M059J (cell line): ENCODE data around the genes ENOSF1, ADCYAP1, METTL4 and SMCHD1.

- RAMPAGE, long total RNA: no peak
Observed at GRCh38 chr18:254130-254600, 13.7 kb downstream of the THOC1 start.

DNA sequence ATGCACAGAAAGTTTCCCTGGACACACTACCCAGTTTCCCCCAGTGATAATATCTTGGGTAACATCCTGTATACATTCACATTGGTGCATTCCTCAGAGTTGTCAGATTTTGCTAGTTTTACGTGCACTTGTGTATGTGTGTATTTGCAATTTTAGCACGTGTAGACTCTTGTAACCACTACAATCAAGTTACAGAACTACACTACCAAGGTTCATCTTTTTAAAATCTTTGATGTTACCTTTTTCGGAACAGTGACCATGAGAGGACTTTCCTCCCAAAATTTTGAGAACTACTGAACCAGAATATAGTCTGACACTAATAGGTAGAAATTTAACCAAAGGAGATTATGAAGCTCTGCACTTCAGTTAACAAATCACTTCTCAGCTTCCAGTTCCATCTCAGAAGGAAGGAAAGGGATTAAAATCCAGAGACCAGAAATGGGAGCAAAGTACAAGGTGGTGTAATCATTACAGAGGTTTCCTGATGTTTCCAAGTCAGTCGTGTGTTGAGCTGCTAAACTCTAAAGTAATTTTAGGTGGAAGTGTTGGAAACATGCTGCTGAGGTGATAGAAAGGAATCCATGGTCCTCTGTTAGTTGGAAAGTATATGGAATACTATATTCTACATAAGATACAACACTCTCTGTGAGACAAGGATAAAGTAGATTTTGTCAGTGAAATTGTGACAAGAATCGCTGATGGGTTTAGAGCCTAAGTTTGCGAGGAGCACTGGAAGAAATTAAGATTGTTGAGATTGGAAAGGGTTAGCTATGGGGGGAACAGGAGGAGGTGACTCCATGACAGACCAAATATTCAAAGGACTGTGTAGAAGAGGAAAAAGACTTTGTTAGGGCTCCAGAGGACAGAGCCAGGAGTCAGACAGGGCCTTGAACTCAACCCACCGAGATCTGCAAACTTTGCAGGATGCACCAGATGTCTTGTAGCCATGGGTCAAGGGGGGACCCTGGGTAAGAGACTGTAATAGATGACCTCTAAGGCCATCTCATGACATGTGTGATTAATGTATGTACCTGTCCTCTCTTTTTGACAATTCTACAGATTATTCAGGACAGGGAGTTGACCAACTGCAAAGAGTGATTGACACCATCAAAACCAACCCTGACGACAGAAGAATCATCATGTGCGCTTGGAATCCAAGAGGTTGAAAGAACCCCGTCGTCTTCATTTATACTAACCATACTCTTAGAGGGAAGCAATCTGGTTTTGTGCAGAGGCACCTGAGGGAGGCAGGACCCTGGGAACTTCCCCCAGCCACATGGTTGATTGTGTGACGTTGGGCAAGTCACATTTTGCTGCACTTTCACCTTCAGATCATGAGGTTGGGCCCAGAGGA, 11.0 kb downstream of the TYMS start:
- RAMPAGE, long total RNA: no peak

DNA sequence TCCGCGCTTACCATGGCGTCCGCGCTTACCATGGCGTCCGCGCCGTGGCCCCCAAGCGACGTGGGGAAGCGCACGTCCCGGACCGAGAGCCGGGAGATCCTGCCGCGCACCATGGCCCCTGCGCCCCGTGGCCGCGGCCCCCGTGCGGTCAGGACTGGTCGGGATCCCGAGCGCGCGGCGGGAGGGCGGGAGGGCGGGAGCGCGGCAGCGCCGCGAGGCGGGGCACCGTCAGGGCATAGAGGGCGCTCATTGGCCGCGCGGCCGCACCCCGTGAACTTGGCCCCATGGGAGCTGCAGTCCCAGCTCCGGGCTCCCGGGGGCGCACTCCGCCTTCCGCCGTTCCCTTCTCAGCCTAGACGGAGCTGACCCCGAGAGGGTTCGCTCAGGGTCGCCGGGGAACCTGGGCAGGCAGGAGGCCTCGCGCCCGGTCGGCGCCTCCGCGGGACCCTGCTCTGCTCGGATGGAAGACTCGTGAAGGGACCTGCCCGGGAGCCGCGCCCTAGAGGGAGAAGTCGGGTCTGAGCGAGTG, at the start of gene ENOSF1:
TSS of gene ENOSF1 (minus strand) at position 156 of the 529 bp plus-strand sequence.
- RAMPAGE, long total RNA: no peak

GRCh38 chr18:812823-813434, 887 bp upstream of the YES1 start:
- RAMPAGE, long total RNA: no peak

DNA sequence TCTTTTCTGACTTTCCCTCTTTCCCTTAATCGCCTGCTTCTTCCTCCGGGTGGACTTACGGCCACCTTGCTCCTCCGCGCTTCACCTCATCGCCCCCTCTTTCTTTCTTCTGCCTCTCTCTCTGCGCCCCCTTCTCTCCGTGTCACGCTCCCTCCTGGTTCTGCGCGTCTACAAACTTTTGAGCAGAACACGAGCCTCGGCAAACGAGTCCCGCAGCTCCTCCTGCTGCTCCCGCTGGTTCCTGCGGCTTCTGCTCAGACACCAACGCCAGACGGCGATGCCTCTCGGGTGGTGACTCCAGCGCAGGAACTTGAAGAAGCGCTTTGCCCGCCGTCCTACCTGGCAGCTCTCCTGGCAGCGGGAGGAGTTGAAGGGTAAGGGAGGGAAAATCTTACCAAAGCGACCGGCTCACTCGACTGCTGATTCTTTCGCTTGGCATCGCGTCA, at the start of gene ADCYAP1:
TSS of gene ADCYAP1 (plus strand) at position 185 of the 446 bp plus-strand sequence.
- RAMPAGE, long total RNA: no peak

- RAMPAGE, long total RNA: no peak
Observed at GRCh38 chr18:1392560-1393515, 488.2 kb downstream of the ADCYAP1 start.

- RAMPAGE, long total RNA: no peak
Observed at GRCh38 chr18:2515823-2516742, 55.2 kb downstream of the METTL4 start.

DNA sequence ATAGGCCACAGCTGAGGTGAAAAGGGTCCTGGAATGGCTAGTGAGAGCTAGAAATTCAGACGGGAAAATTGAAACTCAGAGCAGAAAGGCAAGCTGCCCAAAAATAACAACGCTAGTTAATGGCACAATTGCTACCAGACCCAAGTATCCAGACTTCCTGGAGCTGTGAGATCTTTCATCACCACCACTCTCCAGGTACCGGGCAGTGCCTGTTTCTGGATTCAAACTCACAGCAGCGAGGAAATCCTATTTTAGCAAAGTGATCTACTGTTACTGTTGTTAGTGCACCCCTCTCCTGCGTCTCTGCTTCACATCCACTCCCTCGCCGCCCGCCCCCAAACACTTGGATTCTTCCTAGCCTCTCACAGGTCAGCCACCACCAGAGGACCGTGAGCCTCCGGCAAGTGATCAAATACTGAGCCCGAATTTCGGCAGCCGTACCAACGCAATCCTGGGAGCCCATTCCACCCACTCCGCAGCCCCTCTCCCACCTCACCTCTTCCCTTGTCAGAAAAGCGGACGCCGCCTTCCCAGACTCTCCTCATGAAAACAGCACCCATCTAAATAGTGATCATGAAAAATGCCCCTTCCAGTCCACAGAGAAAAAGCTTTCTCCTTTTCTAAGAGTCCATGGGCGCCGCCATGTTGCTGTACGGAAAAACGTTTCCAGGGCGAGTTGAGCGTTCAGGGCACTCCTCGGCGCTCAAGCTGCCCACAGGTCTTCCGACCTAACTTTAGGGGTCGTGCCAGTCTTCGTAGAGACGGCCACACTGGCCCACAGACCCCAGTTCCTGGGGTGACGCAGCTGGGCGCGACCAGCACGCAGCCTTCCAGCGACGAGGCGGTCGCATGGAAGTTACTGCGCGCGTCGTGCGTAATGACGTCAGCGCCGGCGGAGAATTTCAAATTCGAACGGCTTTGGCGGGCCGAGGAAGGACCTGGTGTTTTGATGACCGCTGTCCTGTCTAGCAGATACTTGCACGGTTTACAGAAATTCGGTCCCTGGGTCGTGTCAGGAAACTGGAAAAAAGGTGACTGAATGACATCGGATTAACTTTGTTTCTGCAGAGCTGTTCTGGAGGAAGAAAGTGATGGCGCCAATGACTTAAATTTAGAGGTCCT, at the start of gene METTL4:
TSS of gene METTL4 (minus strand) at position 853 of the 1,122 bp plus-strand sequence.
- RAMPAGE, long total RNA: no peak

DNA sequence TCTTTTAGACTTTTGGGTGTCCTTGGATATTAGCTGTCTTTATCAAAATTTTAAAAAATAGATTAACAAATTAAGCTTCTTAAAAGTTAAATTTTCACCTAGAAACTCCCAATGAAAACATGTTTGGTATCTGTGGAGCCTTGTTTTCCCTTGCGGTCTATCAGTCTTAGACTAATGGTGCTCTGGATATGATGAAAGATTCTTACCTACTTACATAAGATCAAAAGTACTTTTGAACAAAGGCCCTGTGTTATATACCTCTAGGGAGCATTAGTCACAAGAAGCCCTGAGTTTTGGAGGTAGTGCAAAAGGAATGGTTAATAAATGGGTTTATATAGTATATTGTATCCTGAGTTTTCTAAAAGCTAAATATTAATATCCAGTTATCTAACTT, 18.0 kb downstream of the NDC80 start:
- RAMPAGE, long total RNA: no peak

DNA sequence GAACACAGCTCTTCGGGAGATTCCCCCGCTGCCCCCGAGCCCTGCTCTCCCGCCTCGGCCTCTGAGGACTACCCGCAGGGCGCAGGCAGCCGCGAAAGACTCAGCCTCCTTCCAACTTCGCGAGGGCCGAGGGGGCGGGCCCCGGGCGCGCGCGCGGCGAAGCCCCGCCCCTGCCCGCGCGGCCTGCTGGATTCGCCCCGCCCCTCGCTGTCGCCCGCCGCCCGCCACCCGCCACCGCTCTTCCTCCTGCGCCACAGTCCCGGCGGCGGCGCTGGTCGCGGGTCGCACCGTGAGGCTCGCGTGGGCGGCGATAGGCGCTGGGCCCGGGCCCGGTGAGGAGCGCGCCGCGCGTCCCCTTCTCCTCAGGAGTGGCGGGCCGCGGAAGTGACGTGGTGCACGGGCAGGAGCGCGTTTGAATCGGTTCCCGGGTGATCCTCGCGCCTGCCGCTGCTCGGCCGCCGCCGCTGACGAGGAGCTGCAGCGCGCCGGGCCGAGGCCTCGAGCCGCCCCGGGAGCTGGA, at the start of gene SMCHD1:
TSS of gene SMCHD1 (plus strand) at position 254 of the 520 bp plus-strand sequence.
- RAMPAGE, long total RNA: no peak

GRCh38 chr18:2697758-2698113, 42.2 kb downstream of the SMCHD1 start:
- RAMPAGE, long total RNA: no peak

- RAMPAGE, long total RNA: no peak
Observed at GRCh38 chr18:2891247-2891777, 44.5 kb downstream of the EMILIN2 start.

DNA sequence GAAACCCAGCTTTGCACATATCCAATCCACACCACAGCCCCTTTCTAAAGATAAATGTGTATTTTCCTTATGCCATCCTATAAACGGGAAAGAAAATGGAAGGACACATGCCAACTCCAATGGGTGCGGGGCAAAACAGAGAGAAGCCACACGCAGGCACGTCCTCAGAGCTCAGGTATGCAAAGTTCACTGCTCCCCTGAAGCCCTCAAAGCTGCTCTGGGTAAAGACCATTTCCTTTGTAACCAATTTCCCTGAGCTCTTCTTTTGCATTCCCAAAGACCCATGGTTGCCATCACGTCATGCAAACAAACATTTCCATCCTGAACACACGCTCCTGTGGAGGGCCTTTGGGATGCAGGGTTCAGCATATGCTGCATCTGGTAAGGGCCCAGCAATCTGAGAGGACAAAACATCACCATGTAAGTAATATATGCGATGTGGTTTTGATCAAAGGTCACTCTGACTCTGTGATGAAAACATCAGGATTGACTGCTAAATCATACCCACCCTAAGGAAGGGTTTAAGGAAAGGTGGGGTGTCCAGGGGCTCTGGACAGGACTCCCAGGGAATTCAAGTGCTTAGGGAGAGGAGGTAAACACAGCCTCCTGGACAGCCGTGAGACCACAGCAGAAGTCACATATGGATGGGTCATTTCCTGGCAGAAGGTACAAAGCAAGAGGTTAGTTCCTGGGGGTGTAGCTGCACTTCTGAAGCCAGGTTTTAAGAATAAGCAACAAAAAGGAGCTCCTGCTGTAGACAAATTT, 69.5 kb downstream of the EMILIN2 start:
- RAMPAGE, long total RNA: no peak

GRCh38 chr18:2939143-2939873, 73.6 kb downstream of the LPIN2 start:
- RAMPAGE, long total RNA: no peak

DNA sequence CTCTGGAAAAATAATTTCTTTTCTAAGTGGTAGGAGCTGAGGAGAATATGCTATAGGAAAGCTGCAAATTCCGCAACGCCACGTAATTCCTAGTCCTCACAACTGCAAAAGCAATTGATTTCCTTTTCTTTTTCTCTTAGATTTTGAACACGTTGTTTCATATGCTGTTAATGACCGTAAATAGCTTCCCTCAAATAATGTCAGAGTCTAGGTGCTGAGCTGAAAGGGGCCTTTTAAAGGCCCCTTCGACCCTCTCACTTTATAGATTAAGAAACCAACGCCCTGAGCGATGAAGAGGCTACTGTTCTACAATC, 65.3 kb downstream of the LPIN2 start:
- RAMPAGE, long total RNA: no peak

GRCh38 chr18:3010823-3011244, 2.1 kb downstream of the LPIN2 start:
- RAMPAGE, long total RNA: no peak

GRCh38 chr18:3061569-3062473, 48.9 kb upstream of the LPIN2 start:
- RAMPAGE, long total RNA: no peak

DNA sequence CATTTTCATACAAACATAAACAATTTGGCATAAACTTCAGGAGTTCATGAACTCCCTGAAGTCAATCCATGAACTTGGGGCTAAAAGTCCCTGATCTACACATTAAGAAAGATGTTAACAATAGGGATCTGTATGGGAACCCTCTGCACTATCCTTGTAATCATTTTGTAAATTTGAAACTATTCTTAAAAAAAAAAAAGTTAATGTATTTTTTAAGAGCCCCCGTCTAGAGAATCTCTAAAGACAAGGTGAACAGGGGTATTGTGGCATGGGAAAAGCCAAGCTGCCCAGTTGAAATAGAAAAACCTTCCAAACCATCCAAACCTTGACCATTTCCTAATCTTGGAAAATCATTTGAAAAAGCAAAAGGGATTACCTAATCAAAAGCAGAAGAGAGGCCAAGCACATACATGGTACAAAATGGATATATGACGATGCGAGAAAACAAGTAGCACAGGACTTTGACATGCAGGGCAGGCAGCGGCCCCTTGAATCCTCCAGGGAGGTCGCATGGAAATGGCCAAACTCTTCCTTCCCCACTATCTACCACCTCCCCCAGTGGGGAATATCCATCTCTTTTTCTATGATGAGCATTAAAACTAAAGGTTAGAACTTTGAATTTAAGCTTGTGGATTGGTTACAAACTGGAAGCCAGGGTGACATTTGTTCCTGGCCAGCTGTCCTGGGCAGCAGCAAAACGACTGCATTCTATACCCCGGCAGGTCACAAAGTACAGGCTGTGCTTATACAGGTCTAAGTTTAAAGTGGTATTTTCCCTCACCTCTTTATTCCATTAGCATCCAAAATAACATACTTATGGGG, 24.8 kb downstream of the MYOM1 start:
- RAMPAGE, long total RNA: no peak

DNA sequence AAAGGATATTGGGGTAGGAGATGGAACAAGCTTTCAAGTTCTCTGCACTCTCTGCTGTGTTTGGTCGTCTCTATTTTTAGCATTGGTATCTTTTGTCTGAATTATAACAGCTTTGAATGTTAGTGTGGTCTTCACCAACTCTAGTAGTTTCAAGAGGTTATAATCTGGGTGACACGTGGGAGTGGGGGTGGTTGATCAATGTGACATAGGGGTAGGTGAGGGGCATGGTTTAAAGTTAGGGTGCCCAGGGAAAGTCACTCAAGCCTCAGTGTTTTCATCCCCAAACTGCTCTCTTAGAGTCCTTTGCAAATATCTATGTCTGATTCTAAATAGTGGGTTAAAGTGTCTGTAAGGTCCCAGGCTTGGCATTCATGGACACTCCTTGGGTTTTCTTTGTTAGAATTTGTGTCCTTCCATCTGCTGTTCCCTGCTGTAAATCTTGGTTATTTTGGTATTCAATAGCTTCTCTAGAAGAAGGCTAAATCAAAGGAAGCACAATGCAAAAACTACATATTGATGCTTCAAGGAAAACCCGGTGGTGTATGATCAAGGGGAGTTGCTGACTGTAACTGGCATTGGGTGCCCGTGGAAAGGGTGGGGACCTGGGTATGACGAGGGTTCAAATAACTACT, 9.5 kb downstream of the MYOM1 start:
- RAMPAGE, long total RNA: no peak

DNA sequence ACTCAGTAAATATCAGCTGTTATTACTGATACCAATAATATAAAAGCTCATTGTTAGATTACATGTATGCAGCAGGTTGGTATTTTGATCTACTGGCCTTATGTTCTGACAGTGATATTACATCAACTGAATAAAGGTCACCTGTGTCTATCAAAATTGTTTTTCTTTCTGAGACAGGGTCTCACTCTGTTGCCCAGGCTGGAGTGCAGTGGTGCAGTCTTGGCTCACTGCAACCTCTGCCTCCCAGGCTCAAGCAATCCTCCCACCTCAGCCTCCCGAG, 1.0 kb upstream of the MYOM1 start:
- RAMPAGE, long total RNA: no peak